Tibial artery (tissue), 1 donor: Measurements from ENCODE around the genes USHBP1, ABHD8 and DDA1.

GRCh38 chr19:17243136-17243416 is 2.6 kb downstream of the NR2F6 start:
- PRO-cap: no peak

GRCh38 chr19:17255275-17255715 is 9.2 kb downstream of the USHBP1 start:
- PRO-cap: no peak

- PRO-cap: unidirectional peak, minus-strand start at chr19:17264745
Observed at GRCh38 chr19:17264292-17265045, at the start of gene USHBP1. USHBP1 (minus strand) TSS chr19:17264745.

GRCh38 chr19:17302155-17302940 is 877 bp downstream of the ABHD8 start:
- PRO-cap: no peak

DNA sequence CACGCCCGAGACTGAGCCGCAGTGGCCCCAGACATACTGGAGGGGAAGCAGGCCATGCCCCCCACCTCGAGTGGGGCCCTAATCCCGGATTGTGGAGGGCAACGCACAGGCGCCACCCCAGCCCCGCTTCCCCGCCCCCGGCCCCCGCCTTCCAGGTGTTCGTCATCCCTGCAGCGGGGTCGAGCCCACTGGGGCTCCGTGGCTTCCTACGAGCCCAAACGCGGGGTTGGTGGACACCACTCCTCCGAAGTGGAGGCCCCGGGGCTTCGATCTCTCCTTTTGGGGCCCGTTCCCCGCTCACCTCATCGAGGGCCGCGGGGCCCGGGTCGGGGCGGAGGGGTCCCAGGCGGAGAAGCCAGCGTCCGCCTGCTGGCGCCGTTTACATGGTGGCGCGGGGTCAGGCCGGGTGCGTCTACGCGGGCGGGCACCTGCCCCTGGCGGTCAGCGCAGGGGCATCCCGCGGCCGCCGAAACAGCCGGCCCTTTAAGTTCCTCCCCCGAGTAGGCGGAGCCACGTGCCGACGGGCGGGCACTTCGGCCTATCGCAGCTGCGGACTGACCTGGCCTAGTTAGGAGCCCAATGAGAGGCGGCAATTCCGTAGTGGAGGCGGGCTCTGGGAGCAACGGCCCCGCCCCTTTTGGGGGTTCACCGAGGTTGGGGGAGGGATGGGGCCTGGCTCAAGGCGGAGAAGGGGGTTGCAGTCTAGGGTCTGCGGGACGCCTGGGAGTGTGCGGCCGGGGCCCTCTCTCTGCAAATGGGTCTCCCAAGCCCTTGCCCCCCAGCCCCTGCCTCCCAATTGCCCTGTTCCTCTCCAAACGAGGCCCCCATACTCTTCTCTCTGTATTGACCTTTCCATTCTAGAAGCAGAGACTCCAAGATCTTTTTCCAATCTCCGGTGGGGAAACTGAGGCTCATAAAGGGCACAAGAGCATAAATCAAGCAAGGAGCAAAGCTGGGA is at the start of gene ABHD8:
Gene ABHD8, minus strand, starts transcription at position 485 of the 958 bp plus-strand sequence.
- PRO-cap: unidirectional peak, minus-strand start at position 436 of the sequence

- PRO-cap: unidirectional peak, plus-strand start at chr19:17309540
Observed at GRCh38 chr19:17309452-17310050, at the start of gene DDA1. DDA1 (plus strand) TSS chr19:17309563.

- PRO-cap: no peak
Observed at GRCh38 chr19:17341287-17341584, 3.9 kb downstream of the GTPBP3 start.

- PRO-cap: no peak
Observed at GRCh38 chr19:17406633-17407108, 1.2 kb upstream of the BST2 start.

GRCh38 chr19:17424735-17425437 is 5.0 kb downstream of the MVB12A start:
- PRO-cap: no peak

DNA sequence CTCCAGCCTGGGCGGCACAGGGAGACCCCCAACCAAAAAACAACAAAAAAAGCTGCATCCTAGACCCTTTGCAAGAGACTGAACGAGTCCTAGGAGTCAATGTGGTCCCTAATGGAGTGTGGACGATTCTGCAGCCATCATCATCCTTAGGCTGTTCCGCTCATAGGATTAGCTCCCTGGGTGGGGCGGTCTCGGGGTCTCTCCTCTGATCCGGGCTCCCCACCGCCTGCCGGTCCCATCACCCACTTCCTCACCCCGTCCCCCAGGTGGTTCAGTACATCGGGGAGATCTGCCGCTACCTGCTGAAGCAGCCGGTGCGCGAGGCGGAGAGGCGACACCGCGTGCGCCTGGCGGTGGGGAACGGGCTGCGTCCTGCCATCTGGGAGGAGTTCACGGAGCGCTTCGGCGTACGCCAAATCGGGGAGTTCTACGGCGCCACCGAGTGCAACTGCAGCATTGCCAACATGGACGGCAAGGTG is 14.4 kb upstream of the PGLS start:
- PRO-cap: no peak

DNA sequence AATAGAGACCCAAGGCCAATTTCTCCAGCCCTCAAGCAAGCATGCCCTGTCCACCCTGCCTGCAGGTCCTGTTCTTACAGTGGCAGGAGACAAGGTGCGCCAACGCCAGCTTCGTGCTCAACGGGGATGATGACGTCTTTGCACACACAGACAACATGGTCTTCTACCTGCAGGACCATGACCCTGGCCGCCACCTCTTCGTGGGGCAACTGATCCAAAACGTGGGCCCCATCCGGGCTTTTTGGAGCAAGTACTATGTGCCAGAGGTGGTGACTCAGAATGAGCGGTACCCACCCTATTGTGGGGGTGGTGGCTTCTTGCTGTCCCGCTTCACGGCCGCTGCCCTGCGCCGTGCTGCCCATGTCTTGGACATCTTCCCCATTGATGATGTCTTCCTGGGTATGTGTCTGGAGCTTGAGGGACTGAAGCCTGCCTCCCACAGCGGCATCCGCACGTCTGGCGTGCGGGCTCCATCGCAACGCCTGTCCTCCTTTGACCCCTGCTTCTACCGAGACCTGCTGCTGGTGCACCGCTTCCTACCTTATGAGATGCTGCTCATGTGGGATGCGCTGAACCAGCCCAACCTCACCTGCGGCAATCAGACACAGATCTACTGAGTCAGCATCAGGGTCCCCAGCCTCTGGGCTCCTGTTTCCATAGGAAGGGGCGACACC is 9.7 kb downstream of the INSL3 start:
- PRO-cap: no peak

GRCh38 chr19:17861346-17861750 is 1.6 kb downstream of the RPL18A start:
- PRO-cap: no peak

- PRO-cap: no peak
Observed at GRCh38 chr19:17861872-17862494, 2.3 kb downstream of the RPL18A start.

DNA sequence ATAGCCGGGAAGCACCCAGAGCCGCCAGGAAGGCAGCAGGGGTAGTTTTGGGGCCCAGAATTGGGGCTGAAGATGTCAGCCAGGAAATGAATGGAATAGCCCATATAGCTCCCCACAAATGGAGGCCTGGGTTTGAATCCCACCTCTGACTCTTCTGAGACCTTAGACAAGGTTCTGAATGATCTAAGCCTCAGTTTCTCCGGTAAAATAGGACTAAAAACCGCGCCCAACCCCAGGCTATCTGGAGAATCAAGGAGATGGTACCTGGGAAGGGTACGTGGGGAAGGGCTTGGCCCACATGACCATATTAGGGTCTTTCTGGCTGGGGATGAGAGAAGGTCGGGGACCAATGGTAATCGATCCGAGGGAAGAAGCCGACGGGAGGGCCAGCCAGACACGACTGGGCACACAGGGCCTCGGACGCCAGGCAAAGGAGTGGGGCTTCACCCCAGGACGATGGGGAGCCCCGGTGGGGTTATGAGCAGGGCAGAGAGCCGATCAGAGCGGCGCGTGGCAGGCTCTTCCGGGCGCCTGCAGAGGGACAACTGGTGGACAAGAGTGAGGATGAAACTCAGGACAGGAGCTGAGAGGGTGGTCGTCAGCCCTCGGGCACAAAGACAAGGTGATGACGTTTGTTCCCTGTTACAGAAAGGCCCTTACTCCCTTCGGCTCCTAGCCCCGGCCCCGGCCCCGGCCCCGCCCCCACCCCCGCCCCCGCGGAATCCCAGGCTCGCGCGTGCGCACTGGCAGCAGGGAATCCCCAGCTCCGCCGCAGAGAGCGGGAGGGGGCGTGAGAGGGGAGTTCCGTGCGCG is 14.5 kb downstream of the CCDC124 start:
- PRO-cap: bidirectional peak, plus-strand start outside the sequence, minus-strand start at position 695 of the sequence

- PRO-cap: no peak
Observed at GRCh38 chr19:17950038-17951057, 16.6 kb upstream of the KCNN1 start.

DNA sequence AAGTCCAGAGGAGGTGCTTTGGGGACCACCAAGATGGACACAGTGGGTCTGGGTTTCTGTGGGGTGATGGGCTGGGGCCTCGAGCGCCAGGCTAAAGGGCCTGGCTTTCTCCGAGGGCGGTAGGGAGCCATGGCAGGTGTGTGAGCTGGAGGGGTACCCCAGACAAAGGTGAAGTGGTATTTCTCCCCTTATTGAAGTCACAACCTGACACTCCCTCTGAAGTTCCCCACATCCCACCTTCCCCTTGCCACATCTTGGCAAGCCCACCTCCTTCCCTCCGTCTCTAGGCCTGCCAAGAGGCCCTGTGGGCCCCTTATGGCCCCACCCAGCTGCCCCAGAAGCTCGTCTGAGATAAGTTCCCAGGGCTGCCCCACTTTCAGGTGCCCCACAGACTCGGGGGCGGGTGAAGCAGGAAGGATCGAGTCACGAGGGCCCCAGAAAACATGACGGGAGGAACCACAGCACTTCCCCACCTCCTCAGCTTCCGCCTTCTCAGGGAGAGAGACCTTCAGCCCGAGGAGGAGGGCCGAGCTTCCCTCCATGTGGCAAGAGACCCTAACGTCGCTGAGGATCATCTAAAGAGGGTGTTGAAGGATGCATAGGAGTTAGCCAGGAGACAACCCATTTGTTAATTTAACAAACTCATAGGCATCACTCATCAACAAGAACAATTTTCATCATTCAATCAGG is 4.4 kb upstream of the IL12RB1 start:
- PRO-cap: no peak

GRCh38 chr19:18131694-18132239 is 21.2 kb upstream of the PIK3R2 start:
- PRO-cap: no peak

GRCh38 chr19:18157161-18157494 is 4.2 kb downstream of the PIK3R2 start:
- PRO-cap: no peak

- PRO-cap: no peak
Observed at GRCh38 chr19:18185506-18185724, 7.6 kb upstream of the MPV17L2 start.

GRCh38 chr19:18284628-18285414 is 3.4 kb upstream of the JUND start:
- PRO-cap: no peak